Ascending aorta (tissue), 1 donor: ENCODE data around the genes DHX36 and SLC33A1.

GRCh38 chr3:151815884-151816832 is 2.2 kb downstream of the AADAC start:
- PRO-cap, result no peak

- PRO-cap, result no peak
These were observed 116.4 kb upstream of the MBNL1 start for GRCh38 chr3:152152324-152152780.

- PRO-cap, result no peak
These were observed 76.7 kb upstream of the MBNL1 start for GRCh38 chr3:152192034-152192523.

DNA sequence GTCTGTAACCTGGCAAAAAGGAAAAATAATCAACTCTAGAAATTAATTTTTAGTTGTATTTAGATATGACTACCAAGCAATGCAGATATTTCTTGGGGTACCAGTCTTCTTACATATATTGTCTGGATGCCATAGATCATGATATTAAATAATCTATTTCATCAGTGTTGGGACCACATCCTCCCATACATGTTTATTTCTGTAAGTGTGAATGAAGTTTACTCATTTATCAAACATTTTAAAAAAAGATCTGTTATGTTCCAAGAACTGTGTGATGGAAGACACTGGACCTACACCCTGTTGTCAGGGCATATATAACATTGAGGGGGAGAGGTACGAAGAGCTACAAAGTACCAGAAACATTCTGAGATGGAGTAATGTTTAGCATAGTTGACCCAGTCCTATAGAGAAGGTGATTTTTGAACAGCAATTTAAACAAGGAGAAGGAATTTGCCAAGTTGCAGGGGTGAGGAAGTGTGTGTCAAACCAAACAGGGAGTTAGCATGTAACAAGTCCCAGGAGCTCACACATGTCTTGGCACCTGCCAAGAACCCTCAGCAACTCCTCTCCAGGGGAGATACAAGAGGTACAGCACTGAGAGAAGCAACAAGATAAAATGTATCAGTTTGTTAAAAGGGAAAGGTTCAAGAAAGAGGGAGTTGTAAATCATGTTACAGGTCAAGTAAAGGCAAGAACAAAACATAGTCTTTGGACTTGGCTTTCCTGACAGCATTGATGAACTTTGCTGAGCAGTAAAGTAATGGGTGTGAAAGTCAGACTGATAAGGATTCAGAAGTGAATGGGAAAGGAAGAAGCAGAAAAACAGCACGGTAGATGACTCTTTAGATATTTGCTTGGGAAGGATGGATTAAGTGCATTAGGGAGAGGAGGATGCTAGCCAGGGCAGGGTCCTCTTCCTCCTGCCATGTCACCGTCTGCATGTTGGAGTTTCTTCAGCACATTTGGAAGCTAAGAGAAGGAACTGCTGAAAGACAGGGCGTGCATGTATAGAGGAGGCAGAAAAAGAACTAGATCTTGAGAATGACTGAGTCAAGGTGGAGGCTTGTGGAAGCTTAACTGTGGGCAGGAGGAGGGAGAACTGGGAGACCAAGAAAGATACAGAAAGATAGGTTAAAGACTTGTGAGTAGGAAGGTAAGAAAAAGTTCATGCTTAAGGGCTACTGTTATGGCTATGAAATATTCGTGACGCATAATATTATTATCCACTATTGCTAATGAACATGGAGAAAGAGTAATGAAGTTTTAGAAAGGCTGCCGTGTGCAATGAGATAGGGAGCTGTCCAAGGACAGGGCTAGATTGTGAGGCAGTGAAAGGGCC is 27.0 kb downstream of the MBNL1 start:
- PRO-cap, result no peak

DNA sequence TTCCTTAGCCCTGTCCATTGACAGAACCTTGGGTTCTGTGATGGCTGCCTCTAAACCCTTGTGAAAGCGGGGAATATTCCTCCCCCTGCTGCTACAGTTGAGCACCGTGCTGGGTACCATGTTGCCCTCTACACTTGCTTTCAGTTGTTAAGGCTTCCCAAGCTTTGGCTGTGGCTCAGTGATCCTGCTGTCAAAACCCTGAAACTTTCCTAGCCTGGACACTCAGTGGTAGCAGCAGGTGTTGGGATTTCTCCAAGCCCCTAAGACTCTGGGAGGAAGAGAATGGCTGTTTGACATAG is 69.5 kb downstream of the MBNL1 start:
- PRO-cap, result no peak

DNA sequence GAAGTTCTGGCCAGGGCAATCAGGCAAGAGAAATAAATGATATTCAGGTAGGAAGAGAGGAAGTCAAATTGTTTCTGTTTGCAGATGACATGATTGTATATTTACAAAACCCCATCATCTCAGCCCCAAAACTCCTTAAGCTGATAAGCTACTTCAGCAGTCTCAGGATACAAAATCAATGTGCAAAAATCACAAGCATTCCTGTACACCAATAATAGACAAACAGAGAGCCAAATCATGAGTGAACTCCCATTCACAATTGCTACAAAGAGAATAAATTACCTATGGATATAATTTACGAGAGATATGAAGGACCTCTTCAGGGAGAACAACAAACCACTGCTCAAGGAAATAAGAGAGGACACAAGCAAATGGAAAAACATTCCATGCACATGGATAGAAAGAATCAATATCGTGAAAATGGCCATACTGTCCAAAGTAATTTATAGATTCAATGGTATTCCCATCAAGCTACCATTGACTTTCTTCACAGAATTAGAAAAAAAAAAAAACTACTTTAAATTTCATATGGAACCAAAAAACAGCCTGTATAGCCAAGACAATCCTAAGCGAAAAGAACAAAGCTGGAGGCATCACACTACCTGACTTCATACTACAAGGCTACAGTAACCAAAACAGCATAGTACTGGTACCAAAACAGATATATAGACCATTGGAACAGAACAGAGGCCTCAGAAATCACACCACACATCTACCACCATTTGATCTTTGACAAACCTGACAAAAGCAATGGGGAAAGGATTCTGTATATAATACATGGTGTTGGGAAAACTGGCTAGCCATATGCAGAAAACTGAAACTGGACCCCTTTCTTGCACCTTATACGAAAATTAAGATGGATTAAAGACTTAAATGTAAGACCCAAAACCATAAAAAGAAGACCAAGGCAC is 155.6 kb downstream of the MBNL1 start:
- PRO-cap, result no peak

GRCh38 chr3:152428230-152428977 is 159.7 kb downstream of the MBNL1 start:
- PRO-cap, result no peak

DNA sequence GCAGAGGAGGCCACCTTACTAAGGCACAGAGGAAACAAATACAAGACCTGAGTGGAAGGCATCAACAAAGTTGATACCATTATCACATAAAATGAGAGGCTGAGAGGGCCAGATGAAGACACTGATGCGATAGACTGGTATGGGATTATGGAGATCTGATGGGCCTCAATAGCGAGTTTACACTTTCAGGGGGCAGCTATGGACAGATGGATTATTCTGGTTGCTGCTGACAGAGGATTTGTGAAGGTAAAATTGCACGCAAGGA is 203.8 kb downstream of the MBNL1 start:
- PRO-cap, result no peak

- PRO-cap, result no peak
These were observed 65.2 kb upstream of the RAP2B start for GRCh38 chr3:153096584-153097398.

GRCh38 chr3:153979831-153980604 is 141.2 kb upstream of the ARHGEF26 start:
- PRO-cap, result no peak

- PRO-cap, result no peak
These were observed 387 bp upstream of the ARHGEF26 start for GRCh38 chr3:154120875-154121130.

DNA sequence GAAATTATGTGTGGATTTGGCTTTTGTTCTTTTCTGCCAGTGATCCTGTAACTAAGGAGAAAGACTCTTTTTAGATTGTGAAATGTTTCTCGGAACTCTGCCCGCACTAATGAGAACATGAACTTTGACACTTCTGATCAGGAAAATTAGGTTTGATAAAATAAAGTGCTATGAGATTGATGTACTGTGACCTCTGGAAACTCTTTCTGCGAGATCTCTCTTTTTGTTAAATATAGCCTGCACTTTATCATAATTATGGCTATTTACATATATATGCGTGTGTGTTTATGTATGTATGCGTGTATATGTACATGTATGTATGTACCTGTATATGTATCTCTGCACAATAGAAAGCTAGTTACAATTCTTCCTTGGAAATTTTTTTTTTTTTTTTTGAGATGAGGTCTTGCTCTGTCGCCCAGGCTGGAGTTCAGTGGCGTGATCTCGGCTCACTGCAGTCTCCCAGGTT is 8.6 kb downstream of the ARHGEF26 start:
- PRO-cap, result no peak

DNA sequence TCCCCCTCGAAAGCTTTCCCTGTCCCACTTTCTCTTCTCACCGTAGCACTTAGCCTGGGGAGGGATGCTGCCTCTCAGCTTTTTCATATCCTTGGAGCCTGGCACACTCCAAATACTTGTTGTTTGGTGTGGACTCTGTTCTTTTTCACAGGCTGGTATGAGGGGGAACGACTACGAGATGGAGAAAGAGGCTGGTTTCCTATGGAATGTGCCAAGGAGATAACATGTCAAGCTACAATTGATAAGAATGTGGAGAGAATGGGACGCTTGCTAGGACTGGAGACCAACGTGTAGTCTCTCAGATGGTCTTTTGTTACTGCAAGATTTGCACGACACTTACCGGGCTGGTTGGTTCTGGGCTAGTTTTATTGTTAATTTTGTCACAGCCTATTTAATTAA is 69.1 kb downstream of the DHX36 start:
- PRO-cap, result unidirectional peak, plus-strand start at position 52 of the sequence

GRCh38 chr3:154323573-154324940 is at the start of gene DHX36:
Gene DHX36 (minus strand): TSS chr3:154324487.
- PRO-cap, result bidirectional peak, plus-strand start at chr3:154324575, minus-strand start at chr3:154324462

DNA sequence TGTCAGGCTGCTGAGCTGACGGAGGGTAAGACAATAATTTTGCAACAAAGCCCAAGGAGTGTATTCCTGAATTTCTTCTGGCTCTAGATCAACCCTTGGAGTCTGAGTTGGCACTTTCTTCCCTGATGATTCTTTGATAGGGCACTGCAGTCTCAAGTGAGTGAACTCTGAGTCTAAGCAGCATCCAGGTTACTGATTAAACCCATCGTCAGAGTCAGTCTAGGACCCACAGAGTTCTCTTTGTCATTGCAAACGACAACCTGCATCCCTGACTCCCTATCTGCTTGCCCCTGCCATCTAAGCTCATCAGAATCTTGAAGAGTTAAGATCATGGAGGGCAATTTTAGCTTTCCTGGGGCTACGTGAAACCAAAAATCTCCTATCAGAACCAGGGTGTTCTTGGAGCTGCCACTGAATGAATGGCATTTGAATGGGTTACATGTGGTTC is 58.6 kb downstream of the MME start:
- PRO-cap, result no peak

GRCh38 chr3:155193860-155194217 is 99.6 kb downstream of the STRIT1 start:
- PRO-cap, result no peak

GRCh38 chr3:155232937-155233580 is 60.4 kb downstream of the STRIT1 start:
- PRO-cap, result no peak

DNA sequence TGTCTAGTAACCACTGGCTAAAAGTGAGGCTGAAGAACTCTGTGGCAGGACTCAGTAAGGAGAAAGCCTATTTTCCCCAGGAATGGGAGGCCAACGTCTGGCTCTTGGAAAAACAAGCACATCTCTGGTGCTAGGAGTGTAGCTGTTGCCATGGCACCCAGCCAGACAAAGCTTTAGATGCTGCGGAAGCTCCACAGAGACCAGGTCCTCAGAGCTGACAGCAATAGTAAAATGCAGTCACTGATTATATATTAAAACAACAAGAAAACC is 124.9 kb upstream of the STRIT1 start:
- PRO-cap, result no peak

GRCh38 chr3:155853078-155853730 is 1.0 kb downstream of the SLC33A1 start:
- PRO-cap, result no peak

DNA sequence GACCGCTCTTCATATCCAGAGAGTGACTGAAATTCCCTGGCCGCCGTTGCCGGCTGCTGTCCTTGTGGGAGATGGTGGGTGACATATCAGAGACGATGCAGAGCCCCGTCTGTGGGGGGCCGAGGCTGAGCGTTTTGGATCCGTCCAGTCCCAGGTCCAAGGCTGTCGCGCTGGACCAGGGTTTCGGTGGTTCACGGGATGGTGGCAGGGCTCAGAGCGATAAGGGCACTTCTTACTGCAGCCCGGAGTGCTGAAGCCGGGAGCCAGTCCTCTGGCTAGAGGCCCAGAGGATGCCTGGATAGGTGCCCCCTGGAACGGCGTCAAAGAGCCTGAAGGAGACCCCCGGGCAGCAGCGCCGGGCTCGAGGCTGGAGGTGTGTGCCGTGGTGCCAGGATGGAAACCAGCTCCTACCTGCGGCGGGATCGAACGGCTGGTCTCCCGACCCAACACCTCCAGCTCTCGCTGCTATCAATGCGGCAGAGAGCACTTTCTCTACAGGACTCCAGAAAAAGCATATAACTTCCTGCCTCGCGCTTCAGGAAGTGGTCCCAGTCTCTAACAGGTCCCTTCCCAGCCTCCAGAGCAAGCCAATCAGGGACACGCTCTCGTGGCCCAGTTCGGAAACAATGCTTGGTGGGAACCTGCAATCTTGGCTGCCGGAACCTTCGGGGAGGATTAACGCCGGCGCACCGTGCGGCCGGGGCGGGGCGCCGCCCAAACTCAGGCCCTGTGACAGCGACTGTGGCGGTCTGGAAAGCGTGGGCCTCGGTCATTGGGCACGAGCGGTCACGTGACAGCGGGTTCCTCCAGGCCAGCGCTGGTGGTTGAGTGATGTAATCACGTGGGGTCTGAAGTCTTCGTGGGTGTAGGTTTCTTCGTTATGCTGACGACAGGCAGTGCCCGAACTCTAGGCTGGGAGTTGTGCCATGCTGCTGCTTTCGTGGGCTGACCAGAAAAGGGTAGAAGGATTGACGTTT is at the start of gene SLC33A1:
SLC33A1 (minus strand) TSS at position 515 of the 977 bp plus-strand sequence.
- PRO-cap, result bidirectional peak, plus-strand start at position 896 of the sequence, minus-strand start at position 625 of the sequence